ENCODE measurements around the genes MAP6D1 and HTR3D.

- RRBS = no CpG with 5 or more reads among the region's 3 CpGs
Observed at GRCh38 chr3:181266022-181266401, 276.5 kb upstream of the DNAJC19 start.

- RRBS = no CpG with 5 or more reads among the region's 5 CpGs
Observed at GRCh38 chr3:181304049-181304433, 314.5 kb upstream of the DNAJC19 start.

DNA sequence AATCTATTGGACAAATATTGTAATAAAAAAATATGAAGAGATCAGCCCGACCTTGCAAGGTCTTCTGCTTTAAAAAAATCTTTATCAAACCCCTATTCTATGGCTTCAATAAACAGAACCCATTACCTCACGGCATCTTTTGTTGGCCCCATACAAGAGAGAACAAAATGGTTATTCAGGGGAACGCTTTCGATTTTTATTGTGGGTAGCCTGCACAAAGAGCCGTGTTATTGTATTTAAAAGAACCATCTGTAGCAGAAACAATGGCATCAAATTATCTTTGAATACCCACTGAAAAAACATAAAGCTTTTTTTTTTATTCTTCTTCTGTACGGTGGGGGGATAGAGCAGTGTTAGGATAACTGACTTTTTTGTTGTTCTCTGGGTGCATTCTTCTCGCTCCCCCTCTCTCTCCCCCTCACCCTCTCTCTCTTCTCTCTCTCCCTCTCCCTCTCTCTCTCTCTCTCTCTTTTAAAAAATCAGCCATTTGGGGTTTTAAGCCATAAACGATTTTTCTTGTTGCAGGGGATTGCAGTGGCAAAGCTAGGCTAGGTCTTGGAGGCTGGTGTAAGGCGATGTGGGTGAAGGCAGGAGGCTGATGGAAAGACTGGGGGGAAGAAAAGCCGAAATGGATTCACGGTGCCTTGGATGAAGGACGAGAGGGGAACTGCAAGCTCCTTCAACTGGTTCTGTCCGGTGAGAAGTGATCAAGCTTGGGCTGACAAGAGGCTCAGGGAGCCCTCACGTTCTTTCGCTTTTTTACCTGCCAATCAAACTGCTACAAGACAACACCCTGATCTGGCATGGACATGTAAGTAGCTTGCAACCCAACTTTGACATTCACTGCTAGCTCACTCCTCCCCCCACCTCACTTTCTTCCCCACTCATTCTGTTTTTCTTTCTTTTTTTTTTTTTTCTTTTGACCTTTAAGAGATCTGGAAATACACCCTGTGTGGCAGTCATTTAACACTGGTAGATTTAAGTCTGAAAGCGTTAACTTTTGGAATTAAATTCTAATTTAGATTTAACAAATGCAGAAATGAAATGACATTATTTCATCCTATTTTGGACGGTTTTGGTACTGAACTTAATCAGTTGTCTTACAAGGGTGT is 12.3 kb upstream of the SOX2 start:
- RRBS = no CpG with 5 or more reads among the region's 17 CpGs

DNA sequence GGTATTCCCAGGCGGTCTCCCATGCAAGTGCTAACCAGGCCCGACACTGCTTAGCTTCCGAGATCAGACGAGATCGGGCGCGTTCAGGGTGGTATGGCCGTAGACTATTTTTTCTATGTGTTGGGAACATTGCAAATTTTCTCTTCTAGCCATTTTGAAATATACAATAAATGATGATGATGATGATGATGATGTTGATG is 111.1 kb downstream of the SOX2 start:
- RRBS = no CpG with 5 or more reads among the region's 8 CpGs

DNA sequence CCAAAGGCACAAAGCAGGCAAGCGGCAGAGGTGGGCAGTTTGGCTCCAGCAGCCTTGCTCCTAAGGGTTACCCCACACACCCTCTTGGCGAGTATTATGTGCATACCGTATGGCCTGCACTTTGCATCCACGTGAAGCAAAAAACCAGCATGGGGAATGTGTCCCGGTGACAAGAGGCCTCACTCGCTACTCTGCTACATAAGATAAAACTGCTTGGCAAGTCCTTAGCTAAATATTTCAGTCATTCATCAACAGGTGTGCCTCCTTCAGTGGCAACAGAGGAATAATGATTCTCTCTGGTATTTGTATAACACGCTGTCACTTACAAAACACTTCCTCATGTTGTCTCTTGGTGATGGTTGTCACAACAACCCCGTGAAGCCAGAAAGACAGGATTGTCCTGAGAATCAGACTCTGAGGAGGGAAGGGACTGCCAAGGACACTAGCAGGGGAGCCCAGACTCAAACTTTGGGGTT is 150.7 kb upstream of the ATP11B start:
- RRBS = no CpG with 5 or more reads among the region's 8 CpGs

DNA sequence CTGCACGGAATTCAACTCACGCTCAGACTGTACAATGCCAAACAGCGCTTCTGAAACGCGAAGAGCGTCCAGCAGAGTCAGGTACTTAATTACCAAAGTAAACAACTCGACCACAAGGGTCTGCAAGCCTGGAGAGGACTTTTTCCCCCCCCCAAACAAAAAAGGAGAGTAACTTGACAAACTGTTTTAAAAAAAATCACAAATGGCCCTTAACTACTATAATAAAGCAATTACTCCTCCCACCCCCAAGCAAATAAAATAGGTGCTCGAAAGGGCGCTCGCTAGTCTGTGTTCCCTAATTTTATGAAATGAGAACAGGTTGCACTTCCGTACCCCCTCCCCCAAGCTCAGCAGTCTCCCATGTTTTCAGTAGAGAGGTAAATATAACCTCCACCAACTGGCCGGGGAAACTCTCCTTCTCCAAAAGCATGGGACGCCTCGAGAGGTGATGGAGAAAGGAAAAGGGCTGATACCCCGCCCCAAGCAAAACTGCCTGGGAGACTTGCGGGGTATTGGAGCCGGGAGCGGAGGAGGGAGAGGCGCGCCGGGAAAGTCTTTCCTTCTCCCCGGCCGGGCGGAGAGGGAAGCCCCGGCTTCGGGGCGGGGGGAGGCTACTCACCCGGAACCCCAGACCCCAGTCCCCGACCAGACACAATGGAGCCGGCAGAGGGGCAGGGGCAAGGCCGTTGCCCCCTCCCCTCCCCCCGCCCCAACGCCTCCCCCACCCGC is 717 bp downstream of the DCUN1D1 start:
- RRBS = 0% methylated on average over 2 of the region's 34 CpGs

DNA sequence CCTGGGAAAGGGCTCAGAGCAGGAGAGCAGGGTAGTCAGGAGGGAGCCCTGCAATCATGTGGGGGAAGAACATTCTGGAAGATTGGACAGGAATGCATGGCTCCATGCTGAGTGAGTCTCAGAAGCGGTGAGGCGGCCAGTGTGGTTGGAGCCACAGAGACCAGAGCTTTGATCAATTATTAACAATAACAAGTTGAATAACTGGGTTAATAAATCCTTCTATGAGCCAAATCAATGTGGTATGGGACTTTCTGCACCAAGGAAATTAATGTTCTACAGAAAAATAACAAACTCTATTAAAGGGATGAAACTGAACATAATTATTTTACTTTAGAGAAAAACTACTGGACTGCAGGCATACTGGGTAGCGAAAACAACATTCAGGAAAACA is 57.9 kb upstream of the DCUN1D1 start:
- RRBS = no CpG with 5 or more reads among the region's 3 CpGs

GRCh38 chr3:183210814-183211415 is 42.1 kb upstream of the B3GNT5 start:
- RRBS = no CpG with 5 or more reads among the region's 11 CpGs

- RRBS = no CpG with 5 or more reads among the region's 6 CpGs
Observed at GRCh38 chr3:183255209-183256018, 2.4 kb downstream of the B3GNT5 start.

DNA sequence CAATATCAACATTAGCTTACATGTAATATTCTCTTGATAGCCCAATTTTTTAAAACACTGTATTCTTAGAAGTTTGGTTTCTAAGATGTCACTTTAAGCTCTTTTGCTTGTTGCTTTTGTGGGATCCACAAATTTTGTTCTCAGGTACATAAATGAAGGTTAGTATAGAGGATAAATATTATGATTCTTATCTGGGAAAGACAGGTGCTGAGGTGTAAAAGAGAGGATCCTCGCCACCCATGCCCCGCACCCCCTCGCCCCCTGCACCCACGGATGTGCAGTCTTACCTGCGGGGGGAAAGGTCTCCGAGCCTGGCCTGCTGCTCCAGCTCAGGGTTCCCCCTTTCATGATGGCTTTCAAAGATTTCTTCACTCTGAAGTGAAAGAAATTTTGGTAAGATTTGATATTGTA is 23.5 kb downstream of the B3GNT5 start:
- RRBS = no CpG with 5 or more reads among the region's 6 CpGs

DNA sequence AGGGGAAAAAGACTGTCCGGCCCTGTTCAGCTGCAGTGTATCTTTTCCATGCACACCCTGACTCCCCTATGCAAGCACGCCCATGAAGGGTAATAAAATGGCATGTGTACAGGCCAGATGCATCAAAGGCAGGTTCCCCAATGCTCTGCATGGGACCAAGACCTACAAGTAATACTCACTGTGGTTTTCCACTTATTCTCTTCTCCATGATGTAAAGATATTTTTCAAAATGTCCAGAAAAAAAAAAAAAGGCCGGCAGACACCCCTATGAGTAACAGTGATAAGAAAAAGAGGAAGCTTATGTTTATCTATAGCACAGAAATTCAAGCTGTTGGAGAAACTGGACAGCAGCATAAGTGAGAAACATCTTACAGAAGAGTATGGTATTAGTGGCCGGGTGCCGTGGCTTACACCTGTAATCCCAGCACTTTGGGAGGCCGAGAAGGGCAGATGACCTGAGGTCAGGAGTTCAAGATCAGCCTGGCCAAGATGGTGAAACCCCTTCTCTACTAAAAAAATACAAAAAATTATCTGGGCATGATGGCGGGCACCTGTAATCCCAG is 70.7 kb downstream of the MCF2L2 start:
- RRBS = no CpG with 5 or more reads among the region's 7 CpGs

GRCh38 chr3:183553670-183554287 is 1.7 kb downstream of the KLHL6 start:
- RRBS = no CpG with 5 or more reads among the region's 5 CpGs

DNA sequence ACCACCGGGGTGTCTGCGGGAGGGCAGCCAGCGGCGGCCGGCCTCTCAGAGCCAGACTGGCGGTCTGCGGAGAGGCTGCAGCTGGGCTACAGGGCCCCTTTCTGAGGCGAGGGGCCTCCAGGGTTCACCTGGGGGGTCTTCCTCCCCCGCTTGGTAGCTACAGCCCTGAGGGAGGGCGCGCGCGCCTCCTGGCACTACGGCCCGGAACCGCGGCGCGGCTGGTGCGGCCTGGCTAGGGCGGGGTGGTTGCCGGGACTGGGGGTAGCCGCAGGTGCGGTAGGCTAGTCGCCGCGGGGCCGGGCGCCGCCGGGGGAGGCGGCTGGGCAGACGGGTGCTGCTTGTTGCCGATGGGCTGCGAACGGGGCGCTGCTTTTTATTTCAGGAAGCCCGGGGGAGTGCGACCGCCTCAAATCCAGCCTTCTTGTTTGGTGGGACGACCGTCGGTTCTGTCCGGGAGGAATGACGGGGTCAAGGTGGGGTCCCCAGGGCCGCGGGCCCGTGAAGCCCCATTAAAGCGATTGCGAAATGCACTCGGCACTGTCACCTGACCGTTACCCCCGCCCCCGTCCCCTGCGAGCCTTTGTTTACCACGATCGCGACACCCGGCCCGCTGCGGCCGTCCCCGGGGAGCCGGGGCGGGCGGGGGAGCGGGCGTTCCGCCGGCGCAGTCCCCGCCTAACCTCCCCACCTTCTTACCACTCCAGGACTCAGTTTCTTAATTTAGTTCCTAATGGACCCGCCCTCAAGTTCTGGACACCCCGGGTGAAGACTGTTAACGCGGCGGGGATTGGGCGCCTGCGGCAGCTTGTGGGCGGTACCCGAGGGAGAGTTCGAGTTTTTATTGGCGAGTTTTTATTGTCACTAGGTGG is 650 bp downstream of the KLHL24 start:
- RRBS = 1% methylated on average over 33 of the region's 83 CpGs

DNA sequence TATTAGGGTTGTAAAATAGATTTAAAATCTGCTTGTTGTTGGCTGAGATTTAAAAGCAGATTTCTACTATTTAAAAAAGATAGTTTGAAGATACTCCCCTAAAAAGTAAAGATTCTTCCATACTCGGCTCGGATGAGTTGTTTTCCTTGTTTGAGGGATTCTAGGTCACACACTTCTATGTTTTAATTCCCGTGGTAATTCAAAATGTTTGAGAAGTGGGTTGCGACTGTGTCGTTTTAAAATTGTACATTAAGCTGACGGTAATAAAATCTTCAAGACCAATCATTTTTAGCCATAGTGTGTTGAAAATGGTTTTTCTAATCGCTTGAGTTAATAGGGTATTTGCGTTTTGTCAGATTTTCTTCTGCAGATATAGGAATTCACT is 1.8 kb downstream of the KLHL24 start:
- RRBS = no CpG with 5 or more reads among the region's 8 CpGs

- RRBS = no CpG with 5 or more reads among the region's 17 CpGs
Observed at GRCh38 chr3:183815123-183816077, 10.0 kb downstream of the MAP6D1 start.

DNA sequence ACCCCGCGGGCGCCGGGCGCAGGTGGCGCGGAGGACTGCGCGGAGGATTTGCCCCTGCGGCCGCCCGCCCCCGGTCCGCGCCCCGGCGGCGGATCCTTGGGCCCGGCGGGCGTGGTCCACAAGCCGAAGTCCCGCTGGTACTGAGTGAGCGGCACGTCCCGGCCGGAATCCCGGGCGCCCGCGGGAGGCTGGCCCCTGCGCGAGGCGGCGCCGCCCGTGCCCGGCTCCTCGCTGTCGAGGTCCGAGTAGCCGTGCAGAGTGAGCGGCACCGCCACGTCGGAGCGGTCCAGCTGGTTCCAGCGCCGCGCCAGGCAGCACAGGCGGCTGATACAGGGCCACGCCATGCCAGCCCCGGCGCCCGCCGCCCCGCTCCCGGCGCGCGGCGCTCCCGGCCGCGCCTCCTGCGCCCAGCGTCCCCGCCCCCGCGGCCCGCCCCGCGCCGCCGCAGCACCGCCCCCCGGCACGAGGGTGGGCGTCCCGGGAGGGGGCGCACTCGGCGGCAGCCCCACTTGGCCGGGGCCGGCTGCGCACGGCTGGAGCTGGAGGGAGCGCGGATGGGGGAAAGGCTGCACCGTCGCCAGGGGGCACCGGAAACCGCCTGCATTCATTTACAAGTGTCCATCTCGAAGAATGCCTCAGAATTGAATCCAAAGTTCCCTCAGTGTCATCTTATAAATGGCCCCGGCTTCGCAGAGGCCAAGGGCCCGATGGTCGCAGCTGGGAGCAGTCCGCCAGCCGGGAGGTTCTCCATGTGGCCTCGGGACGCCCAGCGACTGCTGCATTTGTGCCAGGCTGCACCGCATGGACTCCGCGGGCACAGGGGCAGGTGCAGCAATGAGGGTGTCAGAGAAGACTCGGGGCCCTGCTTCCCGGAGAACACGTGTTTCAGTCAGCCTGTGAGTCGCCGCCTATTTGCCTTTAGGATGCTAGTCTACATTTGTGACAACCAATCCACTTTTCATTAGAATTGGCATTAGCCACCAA is at the start of gene MAP6D1:
MAP6D1 (minus strand) TSS at position 374 of the 984 bp plus-strand sequence.
- RRBS = 2% methylated on average over 57 of the region's 111 CpGs

DNA sequence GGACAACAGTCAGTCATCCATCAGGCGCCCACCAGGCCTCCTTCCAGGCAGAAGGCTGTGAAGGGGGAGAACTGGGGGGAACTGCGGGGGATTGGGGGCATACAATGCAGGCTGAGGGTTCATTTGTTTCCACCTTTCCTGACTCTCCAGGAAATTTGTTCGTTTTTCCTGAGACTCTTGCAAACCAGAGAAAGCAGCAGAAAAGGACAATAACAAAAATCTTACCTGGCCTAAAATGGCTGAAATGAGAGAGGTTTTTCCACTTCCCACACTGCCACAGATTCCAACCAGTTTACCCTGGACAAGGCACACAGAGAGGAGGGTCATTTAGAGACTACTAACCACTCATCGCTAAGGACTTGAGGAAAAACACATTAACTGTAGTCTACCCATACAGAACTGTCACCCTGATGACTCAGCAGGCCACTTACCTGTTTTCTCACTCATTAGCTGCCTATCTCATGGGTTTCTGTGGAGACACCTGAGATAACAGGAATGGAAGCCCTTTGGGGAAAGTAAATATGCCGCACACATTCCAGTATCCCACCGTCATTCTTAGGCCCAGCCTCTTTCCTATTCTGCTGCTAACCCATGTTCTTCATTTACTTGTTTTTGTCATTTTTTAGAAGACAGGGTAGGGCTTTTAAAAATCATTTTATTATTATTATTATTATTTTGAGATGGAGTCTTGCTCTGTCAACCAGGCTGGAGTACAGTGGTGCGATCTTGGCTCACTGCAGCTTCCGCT is 50.0 kb downstream of the ABCC5 start:
- RRBS = no CpG with 5 or more reads among the region's 8 CpGs

- RRBS = no CpG with 5 or more reads among the region's 16 CpGs
Observed at GRCh38 chr3:184018197-184018550, 490 bp upstream of the ABCC5 start.

- RRBS = no CpG with 5 or more reads among the region's 1 CpG
Observed at GRCh38 chr3:184031542-184031869, at the start of gene HTR3D. Gene HTR3D, plus strand, starts transcription at chr3:184031742.

- RRBS = no CpG with 5 or more reads among the region's 3 CpGs
Observed at GRCh38 chr3:184175817-184176354, 1.2 kb downstream of the AP2M1 start.